ENCODE data around the gene PDGFRA.

GRCh38 chr4:53987675-53988542 lies 76.5 kb downstream of the CHIC2 start:
- PRO-cap: no peak

- PRO-cap: no peak
Measured at GRCh38 chr4:54021415-54022406, 42.7 kb downstream of the CHIC2 start.

- PRO-cap: no peak
Measured at GRCh38 chr4:54197040-54197765, 31.9 kb upstream of the PDGFRA start.

- PRO-cap: bidirectional peak, plus-strand start at chr4:54229302, minus-strand start at chr4:54229027
Measured at GRCh38 chr4:54228644-54229662, at the start of gene PDGFRA. PDGFRA (plus strand) TSS chr4:54229293.

DNA sequence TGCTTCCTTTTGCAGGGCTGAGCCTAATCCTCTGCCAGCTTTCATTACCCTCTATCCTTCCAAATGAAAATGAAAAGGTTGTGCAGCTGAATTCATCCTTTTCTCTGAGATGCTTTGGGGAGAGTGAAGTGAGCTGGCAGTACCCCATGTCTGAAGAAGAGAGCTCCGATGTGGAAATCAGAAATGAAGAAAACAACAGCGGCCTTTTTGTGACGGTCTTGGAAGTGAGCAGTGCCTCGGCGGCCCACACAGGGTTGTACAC lies 31.9 kb downstream of the PDGFRA start:
- PRO-cap: no peak

DNA sequence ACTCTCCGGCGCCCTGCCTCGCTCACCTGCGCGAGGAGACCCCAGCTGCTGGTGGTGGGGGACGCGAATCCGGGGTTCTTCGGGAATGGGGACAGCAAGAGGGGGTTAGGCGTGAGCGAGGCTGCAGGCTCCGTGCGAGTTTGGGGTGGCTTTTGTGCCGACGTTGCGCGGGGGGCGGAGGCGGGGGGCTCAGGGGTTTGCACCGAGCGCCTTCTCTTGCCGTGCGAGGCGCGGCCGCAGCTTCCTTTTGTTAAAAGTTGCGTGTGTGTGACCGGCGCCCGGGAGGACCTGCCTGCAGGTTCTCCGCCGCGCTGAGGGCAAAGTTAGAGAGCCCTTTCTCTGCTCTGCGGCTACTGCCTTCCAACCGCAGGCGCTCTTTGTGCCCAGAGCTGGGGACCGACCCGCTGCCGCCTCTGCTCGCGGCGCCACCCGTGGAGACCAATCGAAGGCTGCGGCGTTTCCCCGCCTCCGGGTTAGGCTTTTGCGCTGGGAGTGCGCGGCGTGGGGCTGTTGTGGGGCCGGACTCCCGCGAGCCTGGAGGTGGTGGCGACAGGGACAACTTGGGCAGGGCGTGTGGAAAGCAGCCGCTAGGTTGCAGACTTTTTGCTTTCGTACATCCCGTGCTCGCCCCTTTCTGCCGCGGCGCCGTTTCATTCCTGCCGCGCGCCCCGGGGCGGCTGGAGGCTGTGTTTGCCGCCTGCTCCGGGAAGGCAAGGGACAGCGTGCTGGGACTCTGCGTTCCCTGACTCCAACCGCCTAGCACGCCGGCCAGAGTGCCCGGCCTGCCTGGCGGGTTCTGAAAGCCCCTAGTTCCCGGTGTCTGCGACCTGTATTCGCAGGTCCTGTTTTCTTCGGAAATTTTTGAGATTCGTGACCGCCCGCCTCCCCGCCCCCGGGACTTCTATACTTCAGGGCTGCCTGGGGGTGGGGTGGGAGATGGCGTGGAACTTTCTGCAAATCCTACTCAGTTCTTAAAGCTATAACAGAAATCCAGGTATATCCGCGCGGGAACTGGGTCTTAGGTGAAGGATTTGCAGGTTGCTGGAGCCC lies 804 bp downstream of the KIT start:
- PRO-cap: no peak

DNA sequence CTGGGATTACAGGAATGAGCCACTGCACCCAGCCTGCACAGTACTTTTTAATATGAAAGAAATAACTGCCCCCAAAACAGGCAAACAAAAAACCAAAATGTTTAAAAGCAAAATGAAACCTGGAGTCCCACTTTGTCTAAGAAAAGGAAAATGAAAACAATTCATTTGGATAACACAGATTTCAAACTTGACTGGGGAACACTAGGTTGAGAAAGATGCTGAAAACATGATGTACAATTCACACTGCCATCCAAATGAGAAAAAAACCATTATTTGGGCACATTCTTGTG lies 2.4 kb downstream of the KDR start:
- PRO-cap: no peak

DNA sequence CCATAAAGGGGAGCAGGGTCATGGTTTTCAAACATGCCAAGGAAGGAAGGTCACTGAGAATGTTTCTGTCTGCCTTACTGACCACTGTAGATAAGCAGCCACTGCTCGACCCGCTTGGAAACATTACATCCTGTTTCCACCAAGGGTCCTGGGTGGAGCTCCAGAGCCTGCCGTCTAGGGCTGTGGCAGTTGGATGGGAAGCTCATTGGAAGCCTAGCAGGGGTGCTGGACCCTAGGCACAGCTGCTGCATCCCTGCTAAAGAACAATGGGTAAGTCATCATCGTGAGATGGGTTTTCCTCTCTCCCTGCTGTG lies 76.1 kb upstream of the SRD5A3 start:
- PRO-cap: no peak

- PRO-cap: no peak
Measured at GRCh38 chr4:55420519-55421139, 24.9 kb downstream of the TMEM165 start.

DNA sequence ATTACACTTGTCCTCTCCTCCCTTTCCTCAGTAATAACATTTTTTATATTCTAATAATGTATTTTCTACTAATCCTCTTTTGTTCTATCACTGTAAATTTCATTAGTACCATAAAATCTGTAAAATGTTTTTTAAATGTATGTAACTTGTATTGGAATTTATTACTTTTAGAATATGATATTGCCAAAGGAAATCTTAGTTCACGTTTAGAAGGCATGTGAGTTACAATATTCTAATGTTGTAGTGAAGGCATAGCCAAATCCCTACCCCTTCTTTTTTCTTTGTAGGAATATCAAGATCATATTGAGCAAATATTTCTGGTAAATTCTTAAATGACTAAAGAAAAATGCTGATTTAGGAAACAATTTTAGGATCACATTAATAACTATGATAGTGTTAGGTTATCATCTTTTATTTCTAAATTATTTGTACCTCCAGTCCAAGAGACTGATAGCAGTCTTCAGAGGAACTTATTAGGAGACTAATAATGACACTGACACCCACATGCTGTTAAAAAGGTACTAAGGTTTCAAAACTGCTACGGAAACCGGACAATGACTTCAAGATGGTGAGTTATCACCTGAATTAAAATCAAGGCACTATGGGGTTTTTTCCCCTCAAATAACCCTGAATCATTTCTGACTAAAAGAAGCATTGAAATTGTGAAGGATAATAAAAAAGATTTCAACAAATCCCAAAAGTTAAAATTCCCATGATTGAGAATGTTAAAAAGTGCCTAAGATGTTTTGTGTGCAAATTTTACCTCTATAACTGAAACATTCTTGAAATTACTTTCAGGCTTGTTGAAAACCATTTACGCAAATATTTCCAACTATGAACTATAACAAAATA lies 38.1 kb downstream of the TMEM165 start:
- PRO-cap: no peak

- PRO-cap: no peak
Measured at GRCh38 chr4:55437937-55438616, 42.3 kb downstream of the TMEM165 start.

GRCh38 chr4:55547362-55547662 lies 603 bp upstream of the CLOCK start:
- PRO-cap: no peak

DNA sequence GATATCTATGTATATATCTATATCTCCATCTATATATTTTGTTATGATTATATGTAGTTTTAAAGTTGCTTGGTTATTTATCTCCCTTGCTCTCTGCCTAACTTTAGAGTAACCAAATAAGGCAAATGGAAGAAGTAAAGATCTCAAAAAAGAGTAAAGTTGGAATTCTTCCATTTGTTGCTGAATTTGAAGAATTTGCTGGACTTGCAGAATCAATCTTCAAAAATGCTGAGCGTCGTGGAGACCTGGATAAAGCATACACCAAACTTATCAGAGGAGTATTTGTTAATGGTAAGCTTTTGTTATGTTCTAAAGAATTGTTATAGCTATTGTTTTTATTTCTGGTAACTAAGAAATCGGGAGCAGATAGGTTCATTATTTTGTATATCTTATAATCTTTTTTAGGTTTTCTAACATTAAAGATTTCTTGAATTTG lies 43.2 kb downstream of the EXOC1 start:
- PRO-cap: no peak

GRCh38 chr4:56703693-56703989 lies 22.5 kb upstream of the HOPX start:
- PRO-cap: no peak

- PRO-cap: no peak
Measured at GRCh38 chr4:56909681-56910046, 2.0 kb downstream of the REST start.

DNA sequence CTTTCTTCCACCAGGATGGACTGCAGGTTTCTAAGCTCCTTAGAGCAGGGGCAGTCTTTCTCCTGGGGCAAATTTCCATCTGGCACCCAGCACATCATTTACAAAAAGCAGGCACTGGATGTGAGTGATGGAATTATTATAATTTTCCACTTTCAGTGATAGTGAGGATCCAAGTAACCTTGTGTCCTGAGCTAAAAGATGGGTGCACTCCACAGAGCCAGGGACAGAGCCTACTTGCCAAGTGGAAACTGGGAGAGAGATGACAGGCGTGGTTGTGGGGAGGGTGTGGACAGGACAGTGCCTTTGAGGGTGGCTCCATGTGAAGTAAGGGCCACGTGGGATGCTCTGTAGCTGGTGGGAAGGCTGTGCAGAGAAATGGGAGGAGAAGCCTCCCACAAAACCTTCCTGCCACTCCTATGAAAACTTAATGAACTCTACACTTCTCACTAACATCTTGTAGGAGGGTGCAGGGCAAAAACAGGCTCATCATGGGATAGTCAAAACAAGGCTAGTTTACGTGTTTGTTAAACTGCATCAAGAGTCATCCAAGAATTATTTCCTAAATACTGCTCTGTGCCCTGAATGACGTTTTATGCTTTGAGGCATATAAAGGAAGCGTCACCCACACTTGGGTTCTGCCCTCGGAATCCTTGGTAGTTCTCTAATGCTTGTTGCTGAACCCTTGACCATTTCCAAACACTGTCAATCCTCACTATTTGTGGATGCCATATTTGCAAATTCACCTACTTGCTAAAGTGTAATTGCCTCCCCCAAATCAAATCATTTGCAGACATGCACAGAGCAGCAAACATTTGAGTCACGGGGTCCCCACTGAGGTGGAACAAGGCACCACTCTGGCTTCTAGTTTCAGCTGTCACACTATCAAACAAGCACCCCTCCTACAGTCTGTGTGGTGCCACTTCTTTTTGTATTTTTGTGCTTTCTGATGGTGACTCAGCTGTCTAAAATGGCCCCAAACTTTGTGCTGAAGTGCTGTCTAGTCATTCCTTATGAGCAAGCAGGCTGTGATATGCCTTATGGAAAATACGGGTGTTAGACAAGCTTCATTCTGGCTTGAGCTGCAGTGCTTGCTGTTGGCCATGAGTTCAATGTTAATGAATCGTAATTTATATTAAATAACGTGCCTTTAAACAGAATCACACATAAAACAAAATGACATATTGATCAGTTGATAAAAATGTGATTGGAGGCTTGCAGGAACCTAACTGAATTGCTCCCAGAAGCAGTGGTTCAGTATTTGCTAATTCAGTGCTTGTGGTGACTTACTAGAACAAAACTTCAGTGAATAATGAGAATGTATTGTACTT lies 15.6 kb downstream of the IGFBP7 start:
- PRO-cap: no peak

DNA sequence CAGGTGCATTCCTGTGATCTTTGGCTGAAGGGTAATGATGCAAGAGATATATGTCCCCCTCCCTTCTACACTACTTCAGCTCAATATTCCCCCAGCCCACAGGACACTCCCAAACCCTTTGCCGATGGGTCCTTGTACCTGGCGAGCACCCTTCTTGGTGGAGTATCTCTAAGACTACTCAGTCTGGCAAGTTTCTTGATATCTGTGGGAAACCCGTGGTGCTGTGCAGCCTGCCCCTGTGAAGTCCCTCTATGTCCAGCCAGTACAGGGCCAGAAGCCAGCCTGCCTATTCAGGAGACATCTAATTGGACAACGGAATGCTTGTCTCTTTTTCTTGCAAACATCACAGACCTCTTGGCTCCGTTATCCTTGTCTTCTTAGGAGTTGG lies 3.6 kb upstream of the IGFBP7 start:
- PRO-cap: no peak

DNA sequence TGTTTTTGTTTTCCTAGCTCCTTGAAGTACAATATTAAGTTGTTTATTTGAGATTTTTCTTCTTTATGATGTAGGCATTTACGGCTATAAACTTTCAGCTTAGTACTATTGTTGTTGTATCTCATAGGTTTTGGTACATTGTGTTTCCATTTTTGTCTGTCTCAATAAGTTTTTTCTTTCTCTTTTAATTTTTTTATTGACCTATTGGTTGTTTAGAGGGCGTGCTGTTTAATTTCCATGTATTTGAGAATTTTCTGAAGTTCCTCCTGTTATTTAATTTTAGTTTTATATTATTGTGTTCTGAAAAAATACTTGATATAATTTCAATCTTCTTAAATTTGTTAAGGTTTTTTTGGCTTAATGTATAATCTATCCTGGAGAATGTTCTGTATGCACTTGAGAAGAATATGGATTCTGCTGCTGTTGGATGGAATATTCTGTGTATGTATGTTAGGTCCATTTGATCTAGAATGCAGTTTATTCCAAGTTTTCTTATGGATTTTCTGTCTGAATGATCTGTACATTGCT lies 341.1 kb upstream of the IGFBP7 start:
- PRO-cap: no peak

- PRO-cap: no peak
Measured at GRCh38 chr4:61646607-61646993, 446.5 kb downstream of the ADGRL3 start.

GRCh38 chr4:62134002-62134396 lies 933.9 kb downstream of the ADGRL3 start:
- PRO-cap: no peak